Esophagus squamous epithelium (tissue), 4 donors: Measurements from ENCODE around the genes SHC4, DTWD1, GLDN and TMOD2.

DNA sequence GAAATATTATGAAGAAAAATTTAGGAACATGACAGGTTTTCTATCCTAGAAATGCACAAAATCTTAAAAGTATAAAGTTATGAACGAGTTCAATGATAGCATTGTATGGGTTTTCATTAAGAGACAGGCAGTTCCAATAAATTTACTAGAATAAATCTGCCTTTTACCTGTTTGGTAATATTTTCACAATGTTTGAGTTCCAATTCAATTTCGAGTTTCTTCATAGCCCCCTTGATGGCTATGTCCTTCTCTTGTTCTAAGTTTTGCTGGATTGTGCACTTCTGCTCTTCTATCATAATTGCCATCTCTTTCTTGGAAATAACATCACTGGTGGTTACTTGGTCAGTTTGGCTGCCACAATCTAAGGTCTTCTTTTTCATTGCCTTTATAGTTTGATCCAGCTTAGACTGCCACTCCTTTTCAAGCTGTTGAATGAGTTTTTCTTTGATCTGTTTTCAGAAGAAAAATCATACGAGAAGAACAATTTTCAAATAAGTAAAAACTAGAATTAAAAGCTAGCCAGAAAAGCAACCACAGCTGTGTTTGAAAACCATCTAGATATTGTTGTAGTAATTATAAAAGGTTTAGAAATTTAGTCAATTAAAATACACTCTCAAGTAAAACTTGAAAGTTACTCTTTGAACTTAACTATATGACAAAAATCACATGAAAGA is 48.5 kb downstream of the CEP152 start:
- PRO-cap = no peak
- RAMPAGE, long total RNA, 4 experiments = no peak in any of the 4 experiments

DNA sequence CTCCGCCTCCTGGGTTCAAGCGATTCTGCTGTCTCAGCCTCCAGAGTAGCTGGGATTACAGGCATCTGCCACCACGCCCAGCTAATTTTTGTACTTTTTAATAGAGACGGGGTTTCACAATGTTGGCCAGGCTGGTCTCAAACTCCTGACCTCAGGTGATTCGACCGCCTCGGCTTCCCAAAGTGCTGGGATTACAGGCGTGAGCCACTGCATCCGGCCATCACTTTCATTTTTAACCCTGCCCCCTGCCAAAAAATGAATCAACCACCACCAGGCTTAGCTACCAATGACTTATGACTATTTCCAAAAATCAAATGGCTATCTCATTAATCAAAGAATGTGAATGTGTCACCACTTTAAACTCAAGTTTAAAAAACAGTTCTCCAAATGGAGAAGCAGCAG is 20.2 kb downstream of the CEP152 start:
- PRO-cap = no peak
- RAMPAGE, long total RNA, 4 experiments = no peak in any of the 4 experiments

- PRO-cap = unidirectional peak, minus-strand start at chr15:48963883; unidirectional peak, minus-strand start at chr15:48963919
- RAMPAGE, long total RNA, 4 experiments = no peak in any of the 4 experiments
These were observed at the start of gene SHC4 for GRCh38 chr15:48963336-48964103. Gene SHC4 (minus strand): TSS chr15:48963919.

DNA sequence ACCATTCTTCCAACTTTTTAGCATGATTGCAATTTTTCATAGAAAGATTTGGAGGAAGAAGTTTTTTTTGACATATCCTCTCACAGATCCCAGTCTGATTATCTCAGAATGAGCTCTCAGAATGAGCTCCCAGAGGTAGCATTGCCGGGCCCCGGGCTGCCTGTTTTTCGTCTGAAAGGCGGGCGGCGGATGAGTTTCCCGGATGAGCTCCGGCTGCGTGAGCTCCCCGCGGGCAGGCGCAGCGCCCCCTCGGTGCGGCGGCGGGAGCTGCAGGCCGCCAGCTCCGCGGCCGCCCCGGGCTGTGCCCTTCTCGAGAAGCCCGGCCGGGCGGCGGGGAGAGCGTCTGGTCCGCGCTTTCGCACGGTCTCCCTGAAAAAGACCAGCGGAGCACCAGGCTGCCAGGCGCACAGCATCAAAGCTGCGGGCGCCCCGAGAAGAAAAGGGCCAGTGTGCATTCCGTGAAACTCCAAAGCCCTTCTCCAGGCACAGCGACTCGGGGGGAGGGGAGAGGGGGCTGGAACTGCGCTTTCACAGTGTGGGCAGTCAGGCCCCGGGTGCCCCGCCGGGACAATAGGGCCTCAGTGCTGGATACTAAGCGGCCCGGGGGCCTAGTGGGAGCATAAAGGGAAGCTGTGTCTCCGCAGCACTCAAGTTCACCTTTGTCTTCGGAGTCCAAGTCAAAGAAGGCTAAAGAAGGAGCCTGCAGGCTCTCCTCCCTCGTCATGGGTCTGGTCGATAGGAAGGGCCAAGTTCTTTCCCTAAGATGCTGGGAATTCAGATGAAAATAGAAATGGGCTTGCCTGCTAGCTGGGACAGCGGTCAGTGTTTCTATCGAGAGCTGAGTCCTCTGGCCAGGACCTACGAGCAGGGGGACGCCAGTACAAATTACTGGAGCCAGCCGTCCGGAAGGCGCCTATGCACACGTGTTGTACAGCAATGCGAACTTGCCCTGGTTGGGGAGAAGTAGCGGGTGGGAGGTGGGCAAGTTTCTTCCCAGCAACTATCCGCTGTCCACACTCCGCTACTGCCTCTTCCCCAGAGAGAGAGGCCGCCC is 12.3 kb upstream of the SHC4 start:
- PRO-cap = bidirectional peak, plus-strand start at position 313 of the sequence, minus-strand start at position 173 of the sequence
- RAMPAGE, long total RNA, 4 experiments = no peak in any of the 4 experiments

GRCh38 chr15:49620557-49621635 is at the start of gene DTWD1:
Gene DTWD1 (plus strand): TSS chr15:49621048.
- PRO-cap = bidirectional peak, plus-strand start at chr15:49621048, minus-strand start at chr15:49620721; bidirectional peak, plus-strand start at chr15:49621490, minus-strand start at chr15:49621282
- RAMPAGE, long total RNA, 4 experiments = start-site peak on the plus strand in 4 of 4 experiments, at chr15:49621026-49621084 at its widest, 108 to 536 reads per replicate; start-site peak on the minus strand in 3 of 4 experiments, at chr15:49620775-49620874 at its widest, 27 to 58 reads per replicate

- PRO-cap = no peak
- RAMPAGE, long total RNA, 4 experiments = no peak in any of the 4 experiments
These were observed 97.3 kb downstream of the DTWD1 start for GRCh38 chr15:49718092-49718656.

DNA sequence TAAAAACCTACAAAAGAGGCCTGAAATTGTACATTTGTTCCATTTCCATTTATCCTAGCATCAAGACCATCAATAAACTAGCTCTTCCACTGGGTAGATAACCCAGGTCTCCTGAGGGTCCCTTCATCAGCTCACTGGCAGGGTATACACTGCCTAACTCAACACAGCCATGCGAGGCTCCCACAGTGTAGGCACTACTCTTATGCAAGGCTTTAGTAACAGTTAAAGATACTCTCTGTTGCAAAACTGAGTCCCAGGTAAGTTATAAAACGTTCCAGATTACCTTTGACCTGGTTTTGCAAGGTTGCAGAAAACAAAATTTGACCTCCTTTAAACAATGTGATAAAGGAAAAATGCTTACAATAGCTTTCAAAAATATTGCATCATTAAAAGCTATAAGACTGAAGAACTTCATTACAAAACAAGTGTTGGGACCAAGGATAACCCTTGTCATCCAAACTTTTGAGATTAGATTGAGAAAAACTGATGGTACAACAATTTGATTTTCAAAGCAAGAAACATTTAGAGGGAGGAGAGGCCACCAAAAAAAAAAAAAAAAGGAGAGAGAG is 5.5 kb downstream of the SLC27A2 start:
- PRO-cap = no peak
- RAMPAGE, long total RNA, 4 experiments = no peak in any of the 4 experiments

GRCh38 chr15:50351398-50352279 is 3.4 kb downstream of the GABPB1 start:
- PRO-cap = no peak
- RAMPAGE, long total RNA, 4 experiments = no peak in any of the 4 experiments

DNA sequence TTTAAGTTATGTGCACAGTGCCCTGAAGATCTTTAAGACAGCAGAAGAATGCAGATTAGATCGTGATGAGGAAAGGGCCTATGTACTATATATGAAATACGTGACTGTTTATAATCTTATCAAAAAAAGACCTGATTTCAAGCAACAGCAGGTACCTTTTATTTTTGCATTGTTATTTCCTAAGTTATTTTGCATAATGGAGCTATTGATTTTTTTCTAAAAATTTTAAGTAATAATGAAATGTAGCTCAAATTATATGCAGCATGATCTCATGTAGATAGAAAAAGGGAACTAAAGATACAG is 17.1 kb downstream of the USP8 start:
- PRO-cap = no peak
- RAMPAGE, long total RNA, 4 experiments = no peak in any of the 4 experiments

- PRO-cap = unidirectional peak, minus-strand start at chr15:50720823
- RAMPAGE, long total RNA, 4 experiments = no peak in any of the 4 experiments
These were observed 33.9 kb upstream of the TRPM7 start for GRCh38 chr15:50720523-50720885.

DNA sequence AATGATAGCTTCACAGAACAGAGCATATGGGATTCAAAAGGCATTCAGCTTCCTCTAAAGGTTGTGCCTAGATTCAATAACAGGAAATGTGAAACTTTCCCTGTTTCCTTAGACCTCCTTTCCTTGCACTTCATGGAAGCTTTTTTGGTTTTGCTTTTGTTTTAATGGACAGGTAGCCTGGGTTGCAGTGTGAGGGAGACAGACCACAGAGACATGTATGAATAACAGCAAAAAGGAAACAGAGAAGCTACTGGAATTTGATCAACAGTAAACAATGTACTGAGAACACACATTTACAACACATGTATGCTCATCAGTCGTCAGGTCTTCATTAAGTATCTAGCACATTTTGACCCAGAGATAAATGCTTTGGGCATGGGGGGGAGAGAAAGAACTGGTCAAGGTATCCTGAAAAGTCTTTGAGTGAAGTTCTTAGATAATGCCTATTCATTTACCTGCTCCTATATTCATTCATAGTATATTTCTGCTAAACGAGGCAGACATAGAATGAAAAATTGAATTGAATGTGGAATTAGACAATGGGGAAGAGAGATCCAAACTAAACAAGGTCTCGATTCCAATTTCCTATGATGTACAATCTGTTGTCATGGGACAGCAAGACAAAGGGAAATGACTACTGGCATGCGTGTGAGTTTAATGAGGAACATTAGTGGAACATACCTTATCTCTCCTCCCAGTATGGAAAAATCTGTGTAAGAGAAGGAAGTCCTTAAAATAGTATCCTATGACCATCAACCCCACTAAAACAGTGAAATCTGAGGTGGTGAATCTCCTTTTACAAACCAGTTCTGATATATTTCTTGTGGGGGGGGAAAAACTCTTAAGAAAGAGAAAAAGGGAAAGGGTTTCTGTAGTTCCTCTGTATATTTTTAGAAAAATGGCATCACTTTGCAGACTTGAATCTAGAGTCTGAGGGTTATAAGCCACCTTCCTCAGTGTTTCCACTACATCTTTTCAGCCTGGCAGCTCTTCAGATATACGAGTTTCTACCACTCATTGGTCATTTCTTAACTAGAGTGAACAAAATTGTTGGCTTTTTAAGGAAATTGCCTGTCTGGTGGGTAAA is 2.7 kb upstream of the TNFAIP8L3 start:
- PRO-cap = no peak
- RAMPAGE, long total RNA, 4 experiments = no peak in any of the 4 experiments

DNA sequence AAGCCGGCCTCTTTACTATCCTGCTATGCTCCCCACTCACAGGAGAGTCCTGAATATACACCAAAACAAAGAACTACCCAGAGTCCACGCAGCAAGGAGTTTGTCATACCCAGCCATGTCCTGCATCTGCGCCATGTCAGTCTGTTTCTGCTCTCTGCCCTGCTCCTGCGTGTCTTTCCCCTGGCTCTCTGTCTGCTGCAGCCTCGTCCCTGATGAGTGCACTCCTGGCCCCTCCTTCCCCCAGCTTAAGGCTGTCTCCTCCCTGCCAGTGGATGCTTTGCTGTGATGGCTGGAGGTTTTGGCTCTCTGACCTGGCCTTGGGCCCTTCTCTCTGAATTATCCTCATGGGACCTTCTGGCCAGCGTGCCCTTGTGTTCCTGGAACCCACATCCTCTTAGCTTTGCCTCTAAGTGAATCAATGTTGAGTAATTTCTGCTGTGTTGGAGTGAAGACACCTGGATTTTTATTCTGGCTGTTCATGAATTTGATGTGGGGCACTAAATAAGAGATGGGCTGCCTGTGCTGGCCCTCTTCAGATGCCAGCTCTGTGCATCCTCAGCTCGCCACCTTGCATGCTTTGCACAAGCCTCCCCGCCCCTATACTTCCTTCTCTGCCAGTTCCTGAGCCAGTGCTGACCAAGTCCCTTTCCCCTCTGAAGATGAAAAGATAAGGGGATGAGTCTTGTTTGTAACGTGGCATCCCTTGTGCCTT is 9.8 kb upstream of the TNFAIP8L3 start:
- PRO-cap = bidirectional peak, plus-strand start at position 428 of the sequence, minus-strand start at position 190 of the sequence
- RAMPAGE, long total RNA, 4 experiments = no peak in any of the 4 experiments

DNA sequence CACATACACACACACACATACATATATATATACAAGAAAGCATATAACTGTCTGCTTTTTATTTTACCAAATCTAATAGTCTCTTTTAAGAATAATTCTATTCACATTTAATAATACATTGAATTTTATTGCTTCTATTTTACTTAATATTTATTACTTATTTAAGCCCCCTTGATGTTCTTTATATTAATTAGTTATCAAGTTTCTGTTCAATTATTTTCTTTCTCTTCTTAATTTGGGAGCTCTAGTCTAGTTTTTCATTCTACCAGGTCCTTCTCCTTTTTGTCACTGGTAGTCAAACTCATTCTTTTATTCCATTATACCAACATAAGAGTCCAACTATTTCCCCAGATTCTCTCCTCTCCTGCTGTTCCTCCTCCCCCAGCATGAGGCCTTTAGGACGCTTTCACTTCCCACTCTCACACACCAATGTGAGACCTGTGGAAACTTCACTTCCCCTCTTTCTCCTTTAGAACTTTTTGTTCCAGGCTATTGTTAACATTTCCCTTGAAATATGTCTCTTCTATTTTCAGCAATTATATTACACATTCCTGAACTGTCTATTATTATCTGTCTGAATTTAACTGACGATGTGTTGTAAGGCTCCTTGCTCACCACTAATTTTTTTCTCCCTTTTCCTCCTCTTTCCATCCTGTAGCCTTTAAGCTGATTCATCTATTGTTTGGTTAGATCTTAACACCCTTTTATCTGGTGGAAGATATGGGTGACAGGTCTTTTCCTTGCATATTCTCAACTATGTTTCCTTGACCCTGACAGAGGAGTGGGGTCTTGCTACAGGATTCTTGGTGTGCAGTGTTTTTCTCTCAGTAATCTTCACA is 6.2 kb downstream of the CYP19A1 start:
- PRO-cap = unidirectional peak, minus-strand start at position 290 of the sequence
- RAMPAGE, long total RNA, 4 experiments = no peak in any of the 4 experiments

- PRO-cap = no peak
- RAMPAGE, long total RNA, 4 experiments = no peak in any of the 4 experiments
These were observed at the start of gene GLDN for GRCh38 chr15:51341139-51342163. Gene GLDN (plus strand): TSS chr15:51341655.

DNA sequence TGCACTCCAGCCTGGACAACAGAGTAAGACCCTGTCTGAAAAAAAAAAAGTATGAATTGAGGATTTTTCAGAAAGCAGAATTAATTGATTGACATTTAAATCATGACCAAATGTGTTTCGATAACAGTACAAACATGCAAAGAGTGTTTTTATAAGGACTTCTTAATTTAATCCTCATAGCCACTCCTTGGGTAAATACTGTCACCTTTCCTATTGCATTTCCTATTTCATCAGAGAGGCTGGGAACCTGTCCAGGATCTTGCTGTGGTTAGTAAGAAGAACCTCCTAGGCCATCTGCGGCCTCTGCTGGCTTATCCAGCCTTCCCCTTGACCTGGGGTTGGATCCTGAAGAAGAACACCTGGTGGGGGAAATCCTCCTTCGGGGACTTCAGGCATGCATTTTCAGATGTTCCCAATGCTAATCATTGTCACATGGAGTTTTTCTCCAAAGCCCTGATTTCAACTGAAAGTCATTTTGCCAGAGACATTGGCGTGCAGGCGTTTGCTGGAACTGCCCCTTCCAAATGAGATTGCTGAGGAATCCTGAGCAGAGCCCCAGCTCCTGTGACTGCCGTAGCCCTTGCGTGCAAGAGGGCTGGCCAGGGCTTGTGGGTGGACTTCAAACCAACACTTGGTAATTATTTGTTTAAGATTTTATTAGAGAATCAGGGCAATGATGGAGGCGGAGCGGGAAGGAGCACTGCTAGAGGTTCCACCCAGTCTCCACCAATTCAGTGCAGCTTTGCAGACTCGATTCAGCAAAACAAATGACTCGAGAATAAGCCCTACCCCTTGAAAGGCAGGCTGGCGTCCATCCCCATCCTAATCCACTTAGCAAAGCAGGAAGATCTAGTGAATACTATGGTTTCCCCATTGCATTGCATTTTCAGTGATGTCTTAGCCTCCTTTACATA is 25.6 kb downstream of the GLDN start:
- PRO-cap = no peak
- RAMPAGE, long total RNA, 4 experiments = no peak in any of the 4 experiments

DNA sequence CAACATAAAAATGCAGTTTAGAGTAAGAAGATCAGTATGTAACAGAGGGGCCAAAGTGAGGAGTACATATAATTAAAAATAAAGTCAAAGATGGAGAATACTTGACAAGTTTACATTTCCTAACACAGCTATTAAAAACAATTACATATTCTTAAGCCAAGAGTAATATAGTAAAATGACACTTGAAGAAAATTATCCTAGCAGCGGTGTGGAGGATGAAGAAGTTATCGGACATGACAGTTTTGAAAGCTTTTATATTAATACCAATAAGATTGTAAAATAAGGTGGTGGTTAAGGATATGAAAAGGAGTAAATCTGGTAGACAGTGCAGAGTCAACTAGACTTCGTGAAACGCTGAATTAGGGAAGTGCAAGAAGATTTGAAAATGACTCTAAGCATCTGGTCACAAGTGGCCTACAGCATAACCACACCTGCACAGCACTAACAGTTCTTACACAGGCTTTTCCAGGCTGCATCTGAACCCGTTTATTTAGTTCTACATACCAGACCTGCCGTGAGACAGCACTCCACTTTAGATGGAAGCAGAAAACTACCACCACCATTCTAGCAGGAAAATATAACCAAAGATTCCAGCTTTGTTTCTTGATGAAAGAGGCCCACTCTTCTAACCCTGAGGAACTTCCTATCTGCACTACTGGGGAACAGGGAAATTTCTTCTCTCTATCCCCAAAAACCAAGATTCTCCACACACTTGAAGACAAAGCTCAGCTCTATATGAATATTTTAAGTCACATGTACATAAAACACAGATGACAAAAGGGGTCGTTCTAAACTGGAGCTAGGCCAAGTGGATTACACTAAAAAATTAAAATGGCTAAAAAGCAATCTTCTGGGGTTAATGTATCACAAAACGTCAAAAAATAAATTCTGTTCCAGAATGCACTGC is 1.9 kb downstream of the DMXL2 start:
- PRO-cap = bidirectional peak, plus-strand start at position 493 of the sequence, minus-strand start at position 361 of the sequence
- RAMPAGE, long total RNA, 4 experiments = no peak in any of the 4 experiments

DNA sequence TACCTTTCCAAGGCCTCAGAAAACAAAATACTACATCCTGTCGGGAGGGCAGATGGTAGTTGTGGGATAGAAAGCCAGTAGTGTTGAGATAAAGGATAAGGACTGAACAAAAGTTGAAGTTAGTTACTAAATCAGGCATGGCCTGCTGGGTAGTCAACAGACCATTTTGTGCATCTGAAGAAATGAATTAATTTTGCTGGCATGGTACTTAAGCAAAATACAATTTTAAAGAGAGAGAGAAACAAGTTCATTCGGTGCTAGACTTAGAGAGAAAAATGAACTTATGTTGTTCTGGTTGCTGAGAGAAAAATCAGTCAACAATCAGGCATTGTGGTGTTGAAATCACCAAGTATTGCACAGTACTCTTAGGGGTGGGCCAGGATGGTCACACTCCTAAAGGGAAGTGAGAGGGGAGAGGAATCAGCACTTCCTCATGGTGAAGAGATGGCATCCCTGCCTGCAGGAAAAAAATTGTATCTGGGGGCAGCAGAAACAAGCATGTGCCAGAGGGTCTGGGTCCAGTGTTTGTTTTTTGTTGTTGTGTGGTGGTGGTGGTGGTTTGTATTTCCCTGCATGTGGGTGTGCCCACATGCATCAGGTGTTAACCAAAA is 7.0 kb upstream of the DMXL2 start:
- PRO-cap = no peak
- RAMPAGE, long total RNA, 4 experiments = no peak in any of the 4 experiments

DNA sequence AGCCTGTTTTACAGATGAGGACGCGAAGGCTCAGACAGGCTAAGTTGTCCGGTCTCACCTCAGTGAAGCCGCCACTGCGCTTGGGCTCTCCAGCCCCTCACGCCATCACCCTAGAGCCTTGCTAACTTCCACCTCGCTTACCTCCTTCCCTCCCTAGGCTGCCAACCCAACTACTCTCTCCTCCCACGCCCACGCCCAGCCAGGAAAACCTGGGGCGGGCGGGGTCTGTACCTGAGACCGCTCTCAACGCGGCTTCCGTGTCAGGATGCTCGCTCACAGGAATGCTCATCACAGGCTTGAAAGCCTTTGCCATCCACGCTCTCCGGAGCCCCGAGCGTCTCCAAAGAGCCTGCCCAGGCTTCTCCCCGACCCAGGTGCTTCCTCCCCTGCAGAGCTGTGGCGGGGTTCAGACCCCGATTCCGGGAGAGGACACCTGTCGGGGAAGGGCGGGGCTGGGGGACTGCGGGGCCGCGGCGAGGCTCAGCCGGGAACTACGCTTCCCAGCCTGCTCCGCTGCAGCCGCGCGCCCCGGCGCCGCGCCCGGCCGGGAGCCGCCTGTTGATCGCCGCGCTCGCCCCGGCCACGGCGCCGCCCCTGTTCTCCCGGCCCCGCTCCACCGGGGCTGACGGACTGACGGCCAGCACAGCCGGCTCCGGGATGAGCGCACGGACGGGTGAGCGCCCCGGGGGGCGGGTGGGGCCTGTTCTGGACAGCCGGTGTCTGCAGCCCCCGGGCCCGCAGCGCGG is at the start of gene TMOD2:
Gene TMOD2, plus strand, starts transcription at position 558 of the 746 bp plus-strand sequence.
- PRO-cap = bidirectional peak, plus-strand start at position 558 of the sequence, minus-strand start at position 419 of the sequence
- RAMPAGE, long total RNA, 4 experiments = start-site peak on the plus strand in 3 of 4 experiments, centred at positions 571 to 598 of the sequence, 59 to 138 reads per replicate

DNA sequence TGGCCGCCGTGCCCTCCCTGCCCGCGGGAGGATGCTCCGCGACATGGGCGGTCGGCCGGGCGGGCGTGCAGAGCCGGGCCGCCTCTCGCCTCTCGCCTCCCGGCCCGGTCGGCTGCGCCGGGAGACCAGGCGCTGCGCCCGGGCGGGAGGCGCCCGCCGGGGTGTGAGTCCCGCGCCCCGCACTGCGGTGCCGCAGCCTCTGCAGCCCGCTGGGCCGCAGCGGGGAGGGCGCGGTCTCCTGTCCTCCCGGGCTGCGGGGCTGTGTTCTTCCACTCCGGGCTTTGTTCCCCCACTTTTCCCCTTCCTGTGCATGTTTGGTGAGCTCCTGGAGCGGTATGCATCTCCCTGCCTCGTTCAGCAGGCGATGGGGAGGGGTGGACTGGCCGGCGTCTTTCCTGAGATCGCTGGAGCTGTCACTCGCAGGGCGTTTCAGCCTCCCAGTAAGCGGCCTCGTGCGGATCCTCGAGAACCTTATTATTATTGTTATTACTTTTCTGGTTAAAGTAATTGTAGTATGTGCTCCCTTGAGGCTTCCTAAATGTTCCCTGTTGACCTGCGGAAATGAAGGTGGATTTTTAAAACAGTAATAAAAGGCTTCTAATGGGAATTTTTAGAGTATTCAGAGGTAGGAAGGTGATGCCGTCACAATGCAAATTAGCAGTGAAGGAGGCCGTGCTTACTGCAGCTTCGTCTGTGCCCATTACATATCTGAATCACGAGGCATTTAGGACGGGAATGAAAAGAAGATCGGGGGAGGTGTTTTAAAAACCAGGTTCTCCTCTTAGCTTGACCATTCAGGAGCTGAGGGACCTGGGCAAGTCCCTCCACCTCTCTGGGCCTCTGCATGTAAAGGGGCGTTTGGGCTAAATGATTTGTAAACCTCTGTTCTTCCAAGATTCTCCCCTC is 642 bp downstream of the TMOD2 start:
- PRO-cap = no peak
- RAMPAGE, long total RNA, 4 experiments = no peak in any of the 4 experiments

- PRO-cap = no peak
- RAMPAGE, long total RNA, 4 experiments = no peak in any of the 4 experiments
These were observed 19.6 kb downstream of the TMOD3 start for GRCh38 chr15:51848782-51849704.